Spleen (tissue), 7 donors: ENCODE measurements around a stretch of chr19.

DNA sequence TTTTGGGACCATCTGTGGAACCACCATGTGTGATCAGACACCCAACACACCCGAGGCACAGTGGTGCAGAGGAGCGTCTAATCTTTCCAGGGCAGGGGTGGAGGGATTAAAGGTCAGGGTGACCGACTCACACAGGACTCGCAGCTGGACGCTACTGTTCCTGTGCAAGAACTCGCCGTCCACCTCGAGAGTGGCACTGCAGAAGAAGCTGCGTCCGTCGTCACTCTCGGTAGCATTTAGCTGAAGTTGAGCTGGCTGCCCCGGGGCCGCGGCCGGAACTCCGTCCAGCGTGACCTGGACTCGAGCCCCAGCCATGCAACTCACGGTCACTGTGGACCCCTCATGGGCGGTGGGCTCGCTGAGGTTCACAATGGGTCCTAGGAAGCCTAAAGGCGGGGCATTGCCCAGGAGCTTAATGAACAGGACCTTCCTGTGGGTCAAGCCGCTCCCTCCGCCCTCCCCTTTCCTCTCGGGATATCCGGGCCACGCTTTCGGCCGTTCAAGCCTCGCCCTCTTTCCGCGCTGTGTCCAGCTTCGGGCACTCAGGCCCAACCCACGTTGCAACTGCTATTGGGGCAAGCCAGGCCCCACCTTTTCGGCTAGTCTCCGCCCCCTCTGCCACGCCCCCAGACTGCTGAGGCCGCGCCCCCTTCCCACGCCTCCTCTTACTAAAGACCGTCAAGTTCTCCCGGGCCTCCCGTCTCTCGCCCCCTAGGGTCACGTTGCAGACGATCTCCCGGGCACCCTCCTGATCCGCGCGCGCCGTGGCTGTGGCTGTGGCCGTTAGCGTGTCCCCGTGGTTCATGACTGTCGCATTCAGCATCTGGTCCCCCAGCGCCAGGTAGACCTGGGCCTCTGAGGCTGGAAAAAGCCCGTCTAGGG, 1.3 kb upstream of the RAVER1 start:
- PRO-cap, 4 experiments = peak in 4 of 4 experiments; most common plus-strand start position 671 of the sequence (in 2); most common minus-strand start position 458 of the sequence (in 3)
- RAMPAGE, long total RNA, 4 experiments = no peak in any of the 4 experiments

DNA sequence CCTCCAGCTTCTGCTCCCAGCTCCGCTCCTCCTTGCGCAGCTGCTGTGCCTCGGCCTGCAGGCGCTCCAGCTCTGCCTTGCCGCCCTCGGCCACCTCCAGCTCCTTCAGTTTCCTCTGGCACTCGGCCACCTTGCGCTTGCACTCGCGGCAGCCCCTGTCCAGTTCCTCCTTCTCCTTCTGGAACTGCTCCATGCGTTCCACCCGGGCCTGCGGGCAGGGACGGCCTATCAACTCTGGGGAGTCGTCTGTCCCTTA, 7.4 kb downstream of the CDC37 start:
- PRO-cap, 4 experiments = no peak in any of the 4 experiments
- RAMPAGE, long total RNA, 4 experiments = no peak in any of the 4 experiments

GRCh38 chr19:10430547-10431709, 10.6 kb downstream of the PDE4A start:
- PRO-cap, 4 experiments = peak in 4 of 4 experiments; most common plus-strand start chr19:10430742 (in 2); most common minus-strand start chr19:10430699 (in 2)
- RAMPAGE, long total RNA, 4 experiments = no peak in any of the 4 experiments

DNA sequence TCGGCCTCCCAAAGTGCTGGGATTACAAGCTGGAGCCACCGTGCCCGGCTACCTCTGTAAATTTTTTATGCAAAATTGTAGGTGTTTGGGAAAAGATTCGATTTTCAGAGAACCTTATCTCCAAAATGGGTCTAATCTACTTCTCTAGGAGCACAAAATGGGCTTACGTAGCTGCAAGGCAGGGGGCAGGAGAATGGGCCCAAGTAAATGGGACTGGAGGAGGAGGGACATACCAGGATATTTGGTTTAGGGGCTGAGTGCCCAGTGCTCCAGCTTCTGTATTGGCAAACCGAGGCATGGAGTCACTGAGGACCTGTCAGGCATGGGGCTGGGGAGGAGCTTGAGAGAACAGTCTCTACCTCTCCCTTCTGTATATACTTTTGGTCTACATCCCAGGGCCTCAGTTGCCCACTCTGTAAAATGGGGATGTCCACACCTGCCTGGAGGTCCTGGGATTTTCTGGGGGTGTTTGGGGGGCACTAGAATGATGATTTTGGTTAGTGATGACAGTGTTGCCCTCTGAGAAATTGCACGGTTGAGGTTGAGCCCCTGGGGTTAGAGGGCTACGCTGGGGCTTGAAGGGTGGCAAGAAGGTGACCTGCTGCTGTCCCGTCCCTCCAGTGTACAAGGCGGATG, 4.7 kb downstream of the ATG4D start:
- PRO-cap, 4 experiments = no peak in any of the 4 experiments
- RAMPAGE, long total RNA, 4 experiments = no peak in any of the 4 experiments

DNA sequence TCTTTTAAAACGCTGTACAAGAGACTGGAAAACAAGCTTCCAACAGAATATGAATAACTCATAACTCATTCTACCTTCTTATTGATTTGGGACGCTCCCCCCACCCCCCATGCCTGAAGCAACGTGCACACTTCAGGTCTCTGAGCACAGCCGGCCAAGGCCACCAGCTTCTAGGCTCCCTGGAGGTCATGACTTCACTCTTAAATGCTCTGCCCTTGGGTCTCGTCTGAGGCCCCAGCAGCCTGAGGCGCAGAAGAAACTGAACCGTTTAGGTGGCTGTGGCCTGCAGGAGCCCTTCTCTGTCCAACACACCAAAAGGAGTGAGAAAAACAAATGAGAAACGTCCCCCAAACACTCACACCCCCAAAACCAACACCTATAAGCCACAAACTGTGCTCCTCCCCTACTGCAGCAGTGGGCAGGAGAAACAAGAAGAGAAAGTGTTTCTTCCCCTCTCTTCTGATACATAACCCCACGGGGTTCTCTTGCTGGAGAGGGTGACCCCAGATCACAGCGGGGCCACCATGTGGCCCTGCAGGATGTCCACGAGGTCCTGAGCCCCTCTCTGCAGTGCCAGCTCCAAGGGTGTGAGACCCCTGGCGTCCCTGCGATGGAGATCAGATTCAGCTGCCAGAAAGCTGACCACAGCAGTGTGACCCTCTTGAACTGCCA, 876 bp upstream of the KRI1 start:
- PRO-cap, 4 experiments = peak in 4 of 4 experiments; most common plus-strand start position 450 of the sequence (in 1); most common minus-strand start position 322 of the sequence (in 3)
- RAMPAGE, long total RNA, 4 experiments = no peak in any of the 4 experiments

- PRO-cap, 4 experiments = no peak in any of the 4 experiments
- RAMPAGE, long total RNA, 4 experiments = no peak in any of the 4 experiments
These were observed 6.0 kb downstream of the AP1M2 start for GRCh38 chr19:10581122-10581591.

DNA sequence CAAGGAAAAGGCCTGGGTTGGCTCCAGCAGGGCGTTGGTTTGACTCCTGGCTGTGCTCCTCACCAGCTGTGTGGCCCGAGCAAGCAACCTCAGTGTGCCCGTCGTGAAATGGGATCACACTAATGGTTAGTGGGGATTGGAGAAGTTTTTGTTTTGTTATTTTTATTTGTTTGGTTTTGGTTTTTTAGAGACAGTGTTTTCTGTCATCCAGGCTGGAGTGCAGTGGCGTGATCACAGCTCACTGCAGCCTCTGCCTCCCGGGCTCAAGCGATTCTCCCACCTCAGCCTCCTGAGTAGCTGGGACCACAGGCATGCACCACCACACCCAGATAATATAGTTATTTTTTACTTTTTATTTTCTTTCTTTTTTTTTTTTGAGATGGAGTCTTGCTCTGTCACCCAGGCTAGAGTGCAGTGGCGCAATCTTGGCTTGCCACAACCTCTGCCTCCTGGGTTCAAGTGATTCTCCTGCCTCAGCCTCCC, 12.4 kb upstream of the SLC44A2 start:
- PRO-cap, 4 experiments = no peak in any of the 4 experiments
- RAMPAGE, long total RNA, 4 experiments = no peak in any of the 4 experiments

DNA sequence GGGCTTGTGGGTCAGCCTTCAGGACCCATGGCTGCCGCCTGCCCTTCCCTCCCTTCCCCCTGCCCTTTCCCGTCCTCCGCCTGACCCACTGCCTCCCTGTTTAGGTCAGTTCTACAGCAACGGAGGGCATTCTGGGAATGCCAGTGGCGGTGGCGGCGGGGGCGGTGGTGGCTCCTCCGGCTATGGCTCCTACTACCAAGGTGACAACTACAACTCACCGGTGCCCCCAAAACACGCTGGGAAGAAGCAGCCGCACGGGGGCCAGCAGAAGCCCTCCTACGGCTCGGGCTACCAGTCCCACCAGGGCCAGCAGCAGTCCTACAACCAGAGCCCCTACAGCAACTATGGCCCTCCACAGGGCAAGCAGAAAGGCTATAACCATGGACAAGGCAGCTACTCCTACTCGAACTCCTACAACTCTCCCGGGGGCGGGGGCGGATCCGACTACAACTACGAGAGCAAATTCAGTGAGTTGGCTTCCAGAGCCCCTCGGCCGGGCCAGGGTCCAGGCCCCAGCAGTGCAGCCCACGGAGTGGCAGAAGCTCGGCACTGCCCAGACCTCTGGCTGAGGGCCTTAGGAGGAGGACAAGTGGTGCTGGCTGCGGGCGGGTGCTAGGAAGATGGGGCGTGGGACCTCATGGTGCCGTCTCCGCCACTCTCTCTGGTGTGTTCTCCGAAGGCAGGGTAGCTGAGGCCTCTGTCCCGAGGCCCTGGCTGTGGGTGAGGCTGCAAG, 13.8 kb upstream of the QTRT1 start:
- PRO-cap, 4 experiments = no peak in any of the 4 experiments
- RAMPAGE, long total RNA, 4 experiments = no peak in any of the 4 experiments

DNA sequence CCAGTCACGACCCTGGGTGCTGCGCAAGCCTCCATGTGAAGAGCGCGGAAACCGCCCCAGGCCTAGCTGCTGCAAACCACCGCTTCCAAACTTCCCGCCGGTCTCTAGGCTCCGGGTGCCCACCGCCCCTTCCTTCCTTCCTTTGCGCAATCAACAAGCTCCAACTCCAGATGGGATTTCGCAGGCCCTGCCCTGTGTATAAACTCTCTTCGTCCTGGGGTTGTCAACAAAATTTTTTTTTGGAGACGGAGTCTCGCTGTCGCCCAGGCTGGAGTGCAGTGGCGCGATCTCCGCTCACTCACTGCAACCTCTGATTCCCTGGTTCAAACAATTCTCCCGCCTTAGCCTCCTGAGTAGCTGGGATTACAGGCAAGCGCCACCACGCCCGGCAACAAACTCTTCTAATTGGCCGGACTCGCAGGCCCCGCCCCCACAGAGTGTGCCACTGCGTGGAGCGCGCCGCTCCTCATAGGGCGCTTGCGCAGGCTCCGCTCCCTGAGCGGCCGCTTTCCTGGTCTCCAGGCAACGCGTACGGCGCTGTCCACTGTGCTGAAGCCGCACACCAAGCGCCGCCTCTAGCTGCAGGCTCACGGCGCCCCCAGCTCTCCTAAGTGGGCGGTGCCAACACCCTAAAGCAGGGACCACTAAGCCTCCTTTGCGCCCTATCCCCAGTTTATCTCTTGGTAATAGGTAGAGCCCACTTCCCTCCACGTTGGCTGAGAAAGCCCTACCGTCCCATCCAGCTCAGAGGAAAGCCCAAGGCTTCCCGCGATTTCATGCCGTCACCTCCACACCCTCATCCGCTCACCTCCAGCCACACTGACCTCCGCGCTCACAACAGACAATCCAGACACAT, 5.6 kb upstream of the QTRT1 start:
- PRO-cap, 4 experiments = peak in 1 of 4 experiments; most common plus-strand start position 438 of the sequence (in 1)
- RAMPAGE, long total RNA, 4 experiments = no peak in any of the 4 experiments

DNA sequence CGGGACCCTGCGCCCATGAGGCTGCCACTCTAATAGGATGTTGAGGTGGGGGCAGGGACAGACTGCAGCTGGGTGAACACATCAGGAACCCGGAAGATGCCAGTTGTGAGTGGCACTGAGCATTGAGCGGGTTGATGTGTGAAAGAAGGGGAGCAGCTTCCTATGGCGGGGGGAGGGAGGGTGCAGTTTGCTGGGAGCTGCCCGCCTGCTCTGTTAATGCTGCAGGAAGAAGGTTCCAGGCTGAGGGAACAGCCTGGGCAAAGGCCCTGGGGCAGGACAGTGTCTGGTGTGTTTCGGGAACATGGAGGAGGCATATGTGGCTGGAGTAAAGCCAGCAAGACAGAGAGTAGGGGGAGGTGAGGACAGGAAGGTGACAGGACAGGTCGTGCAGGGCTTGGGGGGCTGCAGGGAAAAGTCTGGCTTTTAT, 29.8 kb downstream of the DNM2 start:
- PRO-cap, 4 experiments = no peak in any of the 4 experiments
- RAMPAGE, long total RNA, 4 experiments = no peak in any of the 4 experiments

DNA sequence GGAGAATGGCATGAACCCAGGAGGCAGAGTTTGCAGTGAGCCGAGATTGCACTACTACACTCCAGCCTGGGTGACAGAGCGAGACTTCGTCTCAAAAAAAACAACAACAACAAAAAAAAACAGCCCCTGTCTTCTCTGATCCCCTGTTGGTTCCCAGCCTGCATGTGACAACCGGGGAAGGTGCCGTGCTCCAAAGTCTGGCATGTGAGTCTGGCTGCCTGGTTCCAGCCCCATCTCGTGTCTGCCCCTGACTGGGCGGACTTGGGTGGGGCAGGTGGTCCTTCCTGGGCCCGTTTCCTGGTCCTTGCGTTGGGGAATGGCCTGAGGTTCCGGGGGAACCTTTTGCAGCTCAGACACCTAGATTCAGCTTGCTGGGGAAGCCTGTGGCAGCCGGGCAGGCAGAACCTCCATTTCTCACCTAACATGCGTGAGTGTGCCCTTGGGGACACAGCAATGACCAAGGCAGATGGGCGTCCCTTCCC, 50.5 kb downstream of the DNM2 start:
- PRO-cap, 4 experiments = no peak in any of the 4 experiments
- RAMPAGE, long total RNA, 4 experiments = no peak in any of the 4 experiments

DNA sequence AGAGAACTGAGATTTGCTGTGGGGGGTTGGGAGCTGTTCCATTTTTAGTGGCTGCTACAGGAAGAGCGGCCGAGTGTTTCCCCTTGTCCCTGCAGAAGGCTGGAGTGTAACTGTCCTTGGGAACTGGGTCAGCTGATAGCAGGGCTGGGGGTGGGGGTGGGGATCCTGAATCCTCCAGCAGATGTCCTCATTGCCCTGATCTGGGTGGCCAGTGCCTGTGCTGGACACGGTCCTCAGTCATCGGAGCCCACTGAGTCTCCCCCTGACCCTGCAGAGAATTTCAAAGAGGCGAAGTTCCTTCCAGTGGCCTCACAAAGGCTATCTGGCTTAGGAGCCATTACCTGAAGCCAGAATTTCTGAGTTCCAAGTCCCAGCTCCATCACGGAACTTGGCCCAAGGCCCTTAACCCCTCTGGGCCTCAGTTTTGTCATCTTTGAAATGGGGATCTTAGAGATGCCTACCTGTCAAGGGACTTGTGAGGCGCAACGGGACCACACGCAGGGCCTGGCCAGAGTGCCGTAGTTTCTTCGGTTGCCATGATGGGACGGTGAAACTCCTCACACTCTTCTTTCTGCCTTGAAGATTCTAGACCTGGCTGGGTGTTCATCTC, 51.8 kb downstream of the DNM2 start:
- PRO-cap, 4 experiments = peak in 3 of 4 experiments; most common minus-strand start position 101 of the sequence (in 2)
- RAMPAGE, long total RNA, 4 experiments = no peak in any of the 4 experiments

- PRO-cap, 4 experiments = no peak in any of the 4 experiments
- RAMPAGE, long total RNA, 4 experiments = start-site peak on the plus strand in 3 of 4 experiments, at chr19:10786568-10786611 at its widest, 71 to 140 reads per replicate
These were observed 49.6 kb downstream of the TMED1 start for GRCh38 chr19:10786383-10786811.

GRCh38 chr19:10796825-10797203, 39.2 kb downstream of the TMED1 start:
- PRO-cap, 4 experiments = no peak in any of the 4 experiments
- RAMPAGE, long total RNA, 4 experiments = no peak in any of the 4 experiments

- PRO-cap, 4 experiments = no peak in any of the 4 experiments
- RAMPAGE, long total RNA, 4 experiments = no peak in any of the 4 experiments
These were observed 3.5 kb downstream of the TMED1 start for GRCh38 chr19:10832233-10833137.

GRCh38 chr19:10907925-10908536, 20.4 kb downstream of the YIPF2 start:
- PRO-cap, 4 experiments = no peak in any of the 4 experiments
- RAMPAGE, long total RNA, 4 experiments = start-site peak on the plus strand in 1 of 4 experiments, at chr19:10908059-10908243 at its widest, 10 reads per replicate

- PRO-cap, 4 experiments = peak in 4 of 4 experiments; most common minus-strand start chr19:10919841 (in 4)
- RAMPAGE, long total RNA, 4 experiments = no peak in any of the 4 experiments
These were observed 8.8 kb downstream of the YIPF2 start for GRCh38 chr19:10919295-10920320.

DNA sequence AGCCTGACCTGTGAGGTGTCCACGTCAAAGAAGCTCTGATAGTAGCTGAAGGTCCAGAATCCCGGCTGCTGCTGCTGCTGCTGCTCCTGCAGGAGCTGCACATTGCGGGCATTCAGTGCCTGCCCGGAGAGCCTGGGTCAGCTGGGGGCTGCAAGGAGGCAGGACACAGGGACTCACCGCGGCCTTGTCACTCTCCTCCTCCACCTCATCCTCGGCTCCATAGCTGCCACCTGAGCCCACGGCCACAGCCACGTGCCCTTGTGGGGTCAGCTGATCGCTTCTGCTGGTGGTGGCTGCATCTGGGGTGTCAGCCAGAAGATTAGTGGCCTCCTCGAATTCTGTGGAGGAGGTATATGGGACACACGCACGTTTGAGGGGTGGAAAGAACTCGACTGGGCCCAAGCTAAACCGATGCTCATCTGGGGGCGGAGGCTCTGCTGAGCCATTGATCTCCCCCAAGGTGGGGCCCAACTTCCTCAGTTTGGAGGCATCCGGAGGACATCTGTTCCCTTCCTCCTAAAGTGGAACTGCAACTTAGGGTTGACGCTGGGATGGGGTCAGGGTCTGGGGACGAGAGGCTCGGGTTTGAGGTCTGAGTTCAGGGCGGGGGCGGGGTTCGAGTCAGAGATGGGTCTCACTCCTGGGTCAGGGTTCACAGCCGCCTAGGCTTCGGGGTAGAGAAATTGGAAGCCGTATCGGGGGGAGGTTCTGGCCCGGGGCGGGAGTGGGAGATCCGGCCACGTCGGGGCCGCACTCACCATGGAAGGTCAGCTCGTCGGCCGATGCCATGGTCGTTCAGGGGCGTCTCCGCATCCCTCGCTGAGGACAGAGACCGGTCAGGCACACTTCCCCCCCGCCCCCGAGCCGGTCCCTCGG, 579 bp downstream of the YIPF2 start:
- PRO-cap, 4 experiments = peak in 1 of 4 experiments; most common plus-strand start position 479 of the sequence (in 1)
- RAMPAGE, long total RNA, 4 experiments = no peak in any of the 4 experiments

DNA sequence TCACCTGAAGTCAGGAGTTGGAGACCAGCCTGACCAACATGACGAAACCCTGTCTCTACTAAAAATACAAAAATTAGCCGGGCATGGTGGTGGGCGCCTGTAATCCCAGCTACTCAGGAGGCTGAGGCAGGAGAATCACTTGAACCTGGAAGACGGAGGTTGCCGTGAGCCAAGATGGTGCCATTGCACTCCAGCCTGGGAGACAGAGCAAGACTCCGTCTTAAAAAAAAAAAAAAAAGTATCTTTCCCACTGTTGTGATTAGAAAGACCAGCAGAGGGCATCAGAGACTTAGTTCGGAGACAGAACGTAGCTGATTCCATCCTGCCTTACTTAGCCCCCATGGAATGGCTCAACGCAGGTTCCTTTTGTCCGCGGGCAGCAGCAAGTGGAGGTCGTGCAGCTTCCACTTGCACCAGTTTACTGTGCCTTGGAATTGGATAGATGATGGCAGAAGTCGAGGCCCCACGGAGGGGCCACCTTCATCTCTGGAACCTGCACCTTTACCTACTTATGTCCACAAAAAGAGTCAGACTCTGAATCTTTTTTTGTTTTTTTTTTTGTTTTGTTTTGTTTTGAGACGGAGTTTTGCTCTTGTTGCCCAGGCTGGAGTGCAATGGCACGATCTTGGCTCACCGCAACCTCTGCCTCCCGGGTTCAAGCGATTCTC, 8.1 kb downstream of the TIMM29 start:
- PRO-cap, 4 experiments = peak in 3 of 4 experiments; most common plus-strand start position 358 of the sequence (in 3)
- RAMPAGE, long total RNA, 4 experiments = no peak in any of the 4 experiments

GRCh38 chr19:10960620-10960776, 332 bp upstream of the SMARCA4 start:
- PRO-cap, 4 experiments = peak in 4 of 4 experiments; most common minus-strand start chr19:10960696 (in 4)
- RAMPAGE, long total RNA, 4 experiments = no peak in any of the 4 experiments